SK-N-DZ (cell line): ENCODE measurements around a stretch of chr17.

DNA sequence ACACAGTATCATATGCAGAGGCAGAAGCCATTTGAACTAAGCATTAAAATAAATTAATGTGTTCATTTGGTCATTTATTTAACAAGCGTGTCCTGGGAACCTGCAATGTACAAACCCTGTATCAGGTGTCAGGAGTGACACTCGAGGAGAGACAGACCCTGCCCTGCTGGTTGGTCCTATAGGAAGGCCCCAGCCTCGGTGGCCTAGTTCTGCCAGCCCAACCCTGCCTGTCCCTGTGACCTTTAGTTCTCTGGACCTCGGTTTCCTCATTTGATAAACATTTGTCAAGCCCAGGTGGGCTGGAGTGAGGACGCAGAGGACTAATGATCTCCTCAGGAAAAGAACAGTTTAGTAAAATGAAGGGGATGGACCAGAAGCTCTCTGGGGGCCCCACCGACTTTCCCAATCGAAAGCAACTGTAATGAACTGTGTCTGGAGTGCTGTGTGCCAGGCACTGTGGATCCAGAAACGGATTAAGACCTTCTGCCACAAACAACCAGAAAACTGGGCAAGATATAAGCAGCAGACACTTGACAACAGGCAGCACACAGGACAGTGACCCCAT, 8.6 kb downstream of the PRCD start:
RAMPAGE:
- cytosol, long total RNA = no peak
- nucleus, long total RNA = no peak

RAMPAGE:
- cytosol, long total RNA = start-site peak on the minus strand at chr17:76557580-76557685, 9 and 8 reads in 2 replicates; start-site peak on the plus strand at chr17:76557763-76557811, 5,086 and 653 reads in 2 replicates
- nucleus, long total RNA = no peak
Observed at GRCh38 chr17:76557318-76558060, 17.6 kb downstream of the PRCD start.

DNA sequence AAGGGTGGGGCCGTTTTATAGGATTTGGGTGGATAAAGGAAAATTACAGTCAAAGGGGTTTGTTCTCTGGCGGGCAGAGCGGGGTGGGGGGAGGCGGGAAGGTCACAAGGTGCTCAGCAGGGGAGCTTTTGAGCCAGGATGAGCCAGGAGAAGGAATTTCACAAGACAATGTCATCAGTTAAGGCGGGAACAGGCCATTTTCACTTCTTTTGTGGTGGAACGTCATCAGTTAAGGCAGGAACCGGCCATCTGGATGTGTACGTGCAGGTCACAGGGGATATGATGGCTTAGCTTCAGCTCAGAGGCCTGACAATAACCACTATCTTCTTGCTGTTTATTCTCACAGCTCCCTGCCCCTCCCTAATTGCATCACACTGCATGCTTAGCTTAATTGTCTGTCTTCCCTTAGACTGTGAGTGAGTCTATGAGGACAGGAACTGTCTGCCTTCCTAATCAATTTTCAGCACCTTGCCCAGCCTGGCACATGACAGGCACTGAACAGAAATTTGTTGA, 25.6 kb upstream of the ST6GALNAC2 start:
RAMPAGE:
- cytosol, long total RNA = no peak
- nucleus, long total RNA = no peak

DNA sequence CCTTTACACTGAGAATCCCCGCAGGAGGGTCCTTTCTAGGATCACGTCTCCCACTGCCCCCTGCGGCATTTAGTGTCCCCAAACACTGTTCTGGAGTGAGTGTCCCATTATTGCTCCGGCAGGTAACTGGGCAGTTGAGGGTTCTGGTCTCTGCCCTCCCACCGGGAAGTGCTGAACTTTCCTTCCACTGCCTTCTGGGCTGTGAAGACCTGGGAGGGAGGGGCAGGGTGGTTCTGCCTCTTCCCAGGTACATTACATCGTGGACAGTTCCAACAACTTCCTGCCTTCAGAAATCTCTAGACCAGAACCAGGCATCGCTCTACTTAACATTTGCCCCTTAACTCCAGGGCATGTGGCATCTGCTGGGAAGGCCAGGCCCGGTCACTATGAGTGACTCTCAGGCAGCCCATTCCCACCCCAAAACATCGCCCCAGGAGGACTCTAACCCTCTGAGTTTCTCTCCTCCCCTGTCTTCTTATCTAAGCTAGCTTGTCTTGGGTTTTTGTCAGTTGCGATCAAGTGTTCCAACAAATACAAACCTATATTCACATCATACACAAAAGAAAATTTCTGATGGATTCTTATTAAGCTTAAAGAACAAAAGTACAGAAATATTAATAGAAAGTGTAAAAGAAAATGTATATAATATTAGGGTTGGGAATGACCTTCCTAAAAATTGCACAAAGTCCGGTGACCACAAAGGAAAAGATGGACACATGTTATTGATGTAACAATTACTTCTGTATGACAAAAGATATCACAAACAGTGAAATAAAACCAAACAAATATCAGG, 3.3 kb downstream of the ST6GALNAC1 start:
RAMPAGE:
- cytosol, long total RNA = no peak
- nucleus, long total RNA = no peak

DNA sequence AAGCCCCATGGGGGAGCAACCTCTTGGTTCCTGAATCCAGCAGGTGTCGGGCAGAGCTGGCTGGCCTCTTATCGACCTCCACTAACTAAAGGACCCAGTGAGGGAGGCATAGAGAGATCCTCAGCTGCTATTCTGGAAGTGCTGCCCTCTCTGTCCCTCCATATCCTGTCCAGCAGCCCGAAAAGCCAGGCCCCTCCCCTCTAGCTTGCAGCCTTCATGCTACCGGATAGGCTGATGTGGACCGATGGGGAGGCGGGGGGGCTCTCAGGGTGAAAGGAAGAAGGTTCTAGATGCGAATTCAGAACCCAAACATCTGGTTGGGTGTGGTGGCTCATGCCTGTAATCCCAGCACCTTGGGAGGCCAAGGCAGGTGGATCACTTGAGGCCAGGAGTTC, 24.9 kb downstream of the MXRA7 start:
RAMPAGE:
- cytosol, long total RNA = no peak
- nucleus, long total RNA = no peak

RAMPAGE:
- cytosol, long total RNA = no peak
- nucleus, long total RNA = no peak
Observed at GRCh38 chr17:76701647-76702034, 9.1 kb downstream of the MXRA7 start.

RAMPAGE:
- cytosol, long total RNA = no peak
- nucleus, long total RNA = no peak
Observed at GRCh38 chr17:76872486-76873193, 4.4 kb downstream of the MGAT5B start.

DNA sequence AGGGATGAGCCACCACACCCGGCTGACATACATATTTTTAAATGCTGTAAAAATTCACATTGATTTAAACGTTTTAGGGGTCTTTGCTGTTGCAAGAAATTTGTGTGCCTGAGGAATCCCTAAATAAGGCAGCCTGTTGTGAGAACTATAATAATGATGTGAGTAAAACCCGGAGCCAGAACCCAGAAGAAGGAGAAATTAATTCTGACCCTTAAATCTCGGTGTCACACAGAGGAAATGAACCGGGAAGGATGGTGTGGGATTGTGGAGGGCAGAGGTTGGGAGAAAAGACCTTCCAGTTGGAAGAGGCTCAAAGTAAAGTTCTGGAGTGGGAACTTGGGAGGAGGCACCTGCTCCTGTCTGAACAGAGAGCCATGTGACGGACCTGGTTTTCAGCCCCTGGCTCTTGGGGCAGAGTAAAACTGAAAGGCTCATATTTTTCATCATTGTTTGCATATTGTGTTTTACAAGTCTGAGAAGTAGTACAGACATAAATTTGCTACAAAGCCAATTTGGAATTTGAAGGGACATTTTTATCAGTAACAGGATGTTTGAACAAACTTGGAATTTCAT, 24.5 kb upstream of the SEC14L1 start:
RAMPAGE:
- cytosol, long total RNA = no peak
- nucleus, long total RNA = no peak

GRCh38 chr17:77212337-77213119, 68.8 kb upstream of the SEPTIN9 start:
RAMPAGE:
- cytosol, long total RNA = no peak
- nucleus, long total RNA = no peak

RAMPAGE:
- cytosol, long total RNA = no peak
- nucleus, long total RNA = no peak
Observed at GRCh38 chr17:77356355-77357144, 75.3 kb downstream of the SEPTIN9 start.

GRCh38 chr17:77372355-77372730, 91.0 kb downstream of the SEPTIN9 start:
RAMPAGE:
- cytosol, long total RNA = no peak
- nucleus, long total RNA = no peak

DNA sequence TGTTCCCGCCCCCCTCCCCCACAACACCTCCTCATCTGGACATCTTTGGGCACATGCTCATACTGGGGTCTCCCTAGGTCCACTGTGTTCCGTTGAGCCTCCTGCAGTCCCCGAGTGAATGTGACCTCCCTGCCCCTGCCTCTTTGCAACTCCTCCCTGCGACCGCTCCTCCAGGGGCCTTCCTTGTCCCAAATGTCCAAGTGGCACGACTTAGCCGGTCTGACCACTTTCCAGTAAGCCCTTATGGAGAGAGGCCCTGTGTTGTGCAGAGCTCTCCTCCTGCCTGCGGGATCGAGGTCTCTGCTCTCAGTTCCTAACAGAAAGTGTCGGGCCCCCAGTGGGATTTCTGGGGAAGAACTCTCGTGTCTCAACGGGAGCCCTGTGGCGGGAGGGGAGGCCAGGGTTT, 93.7 kb downstream of the SEPTIN9 start:
RAMPAGE:
- cytosol, long total RNA = no peak
- nucleus, long total RNA = no peak

DNA sequence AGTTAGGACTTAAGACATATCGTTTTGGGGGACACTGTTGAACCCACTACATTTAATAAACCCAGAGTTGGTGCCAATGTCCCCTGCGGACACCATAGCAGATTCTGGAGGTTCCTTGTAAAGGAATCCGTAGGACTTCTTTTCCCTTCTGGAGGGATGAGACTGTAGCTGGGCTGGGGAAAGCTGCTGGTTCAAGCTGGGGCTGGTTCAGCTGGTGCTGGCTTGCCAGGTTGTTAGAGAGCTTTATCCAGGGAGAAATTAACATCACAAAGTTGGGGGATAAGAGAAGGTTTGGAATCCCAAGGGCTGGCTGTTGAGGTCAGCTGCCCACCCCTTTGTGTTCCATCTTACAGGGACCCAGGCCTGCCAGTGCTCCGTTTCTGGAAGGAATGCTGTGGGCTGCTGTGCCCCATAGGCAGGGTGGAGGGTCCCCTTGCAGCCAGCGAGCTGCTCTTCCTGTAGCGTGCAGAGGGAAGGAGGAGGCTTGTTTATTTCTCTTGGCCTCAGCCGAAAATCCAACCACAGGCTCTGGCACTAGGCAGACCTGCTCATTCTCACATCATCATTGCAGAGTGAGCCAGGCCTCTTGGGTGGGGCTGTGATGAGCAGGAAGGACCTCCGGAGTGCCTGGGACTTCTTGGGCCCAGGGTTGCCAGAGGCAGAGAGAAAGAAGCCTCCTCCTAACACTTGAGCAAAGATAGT, 110.5 kb downstream of the SEPTIN9 start:
RAMPAGE:
- cytosol, long total RNA = no peak
- nucleus, long total RNA = no peak

RAMPAGE:
- cytosol, long total RNA = no peak
- nucleus, long total RNA = no peak
Observed at GRCh38 chr17:77426068-77426837, 145.0 kb downstream of the SEPTIN9 start.

RAMPAGE:
- cytosol, long total RNA = no peak
- nucleus, long total RNA = no peak
Observed at GRCh38 chr17:77440381-77440974, 159.2 kb downstream of the SEPTIN9 start.

DNA sequence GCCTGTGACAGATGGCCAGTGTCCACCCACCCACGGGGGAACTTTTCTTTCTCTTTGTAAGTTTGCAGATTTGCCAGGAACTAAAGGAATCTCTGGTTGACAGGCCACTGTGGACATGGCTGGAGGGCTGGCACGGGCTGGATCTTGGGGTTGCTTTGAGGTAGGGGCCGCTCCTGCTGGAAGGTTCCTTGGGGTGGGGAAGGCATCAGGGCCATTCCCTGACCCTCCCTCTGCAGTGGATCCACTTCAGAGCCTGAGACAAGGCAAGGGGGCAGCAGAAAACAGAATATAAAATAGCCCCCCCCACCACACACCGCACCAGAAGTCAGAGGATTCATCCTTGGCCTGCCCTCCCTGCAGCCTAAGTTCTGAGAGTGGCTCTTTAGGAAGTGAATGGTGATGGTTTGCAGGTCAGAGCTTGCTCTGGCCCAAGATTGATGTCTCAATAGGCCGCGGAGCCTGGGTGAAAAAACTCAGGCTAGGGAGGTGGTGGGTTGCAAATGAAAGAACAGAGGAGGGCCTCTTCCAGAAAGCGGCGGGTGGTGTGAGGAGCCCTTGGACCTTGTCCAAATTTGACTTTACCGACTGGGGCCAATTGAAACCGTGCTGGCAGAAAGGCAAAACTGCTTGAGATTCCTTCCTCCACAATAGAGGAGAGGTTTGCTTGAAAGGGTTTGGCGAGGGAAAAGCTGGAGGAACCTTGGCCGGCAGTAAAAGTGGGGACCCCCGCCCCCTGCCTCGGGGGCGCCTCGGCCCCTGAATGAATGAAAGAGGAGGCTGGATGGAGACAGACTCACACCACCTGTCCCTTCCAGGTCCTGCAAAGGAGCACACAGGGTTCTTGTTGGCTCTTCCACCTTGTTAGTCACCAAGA, 190.6 kb downstream of the SEPTIN9 start:
RAMPAGE:
- cytosol, long total RNA = no peak
- nucleus, long total RNA = no peak

GRCh38 chr17:77498381-77499596, 217.5 kb downstream of the SEPTIN9 start:
RAMPAGE:
- cytosol, long total RNA = no peak
- nucleus, long total RNA = no peak

RAMPAGE:
- cytosol, long total RNA = no peak
- nucleus, long total RNA = no peak
Observed at GRCh38 chr17:77550775-77551246, 269.5 kb downstream of the SEPTIN9 start.

GRCh38 chr17:77610918-77611386, 329.7 kb downstream of the SEPTIN9 start:
RAMPAGE:
- cytosol, long total RNA = no peak
- nucleus, long total RNA = no peak

DNA sequence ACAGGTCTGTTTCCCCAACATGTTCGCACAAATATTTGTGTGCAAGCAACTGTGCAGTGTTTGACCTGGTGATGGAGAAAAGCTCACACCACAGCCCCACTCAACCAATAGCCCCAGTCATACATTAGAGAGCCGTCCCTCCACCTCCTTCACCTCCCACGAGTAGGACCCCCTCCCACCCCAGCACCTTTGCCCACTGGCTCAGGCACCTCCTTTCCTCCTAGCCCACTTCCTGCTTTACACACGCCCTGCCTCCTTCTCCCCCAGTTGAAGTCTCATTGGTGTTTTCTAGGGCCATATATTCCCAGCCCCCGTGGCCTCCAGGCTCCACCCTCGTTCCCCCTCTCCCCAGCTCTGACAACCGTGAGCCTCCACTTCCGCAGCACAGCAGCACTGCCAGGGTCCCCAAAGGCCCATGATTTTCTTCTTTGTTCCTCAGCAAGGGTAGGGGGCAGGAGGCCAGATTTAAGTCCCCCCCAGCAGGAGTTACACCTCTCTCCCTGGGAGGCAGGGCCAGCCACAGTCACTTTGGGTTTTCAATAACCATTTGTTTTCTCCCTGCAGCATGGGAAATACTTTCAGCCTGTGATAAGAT, 336.9 kb downstream of the SEPTIN9 start:
RAMPAGE:
- cytosol, long total RNA = no peak
- nucleus, long total RNA = no peak